Right atrium auricular region (tissue), 2 donors: ENCODE measurements around a stretch of chr21.

DNA sequence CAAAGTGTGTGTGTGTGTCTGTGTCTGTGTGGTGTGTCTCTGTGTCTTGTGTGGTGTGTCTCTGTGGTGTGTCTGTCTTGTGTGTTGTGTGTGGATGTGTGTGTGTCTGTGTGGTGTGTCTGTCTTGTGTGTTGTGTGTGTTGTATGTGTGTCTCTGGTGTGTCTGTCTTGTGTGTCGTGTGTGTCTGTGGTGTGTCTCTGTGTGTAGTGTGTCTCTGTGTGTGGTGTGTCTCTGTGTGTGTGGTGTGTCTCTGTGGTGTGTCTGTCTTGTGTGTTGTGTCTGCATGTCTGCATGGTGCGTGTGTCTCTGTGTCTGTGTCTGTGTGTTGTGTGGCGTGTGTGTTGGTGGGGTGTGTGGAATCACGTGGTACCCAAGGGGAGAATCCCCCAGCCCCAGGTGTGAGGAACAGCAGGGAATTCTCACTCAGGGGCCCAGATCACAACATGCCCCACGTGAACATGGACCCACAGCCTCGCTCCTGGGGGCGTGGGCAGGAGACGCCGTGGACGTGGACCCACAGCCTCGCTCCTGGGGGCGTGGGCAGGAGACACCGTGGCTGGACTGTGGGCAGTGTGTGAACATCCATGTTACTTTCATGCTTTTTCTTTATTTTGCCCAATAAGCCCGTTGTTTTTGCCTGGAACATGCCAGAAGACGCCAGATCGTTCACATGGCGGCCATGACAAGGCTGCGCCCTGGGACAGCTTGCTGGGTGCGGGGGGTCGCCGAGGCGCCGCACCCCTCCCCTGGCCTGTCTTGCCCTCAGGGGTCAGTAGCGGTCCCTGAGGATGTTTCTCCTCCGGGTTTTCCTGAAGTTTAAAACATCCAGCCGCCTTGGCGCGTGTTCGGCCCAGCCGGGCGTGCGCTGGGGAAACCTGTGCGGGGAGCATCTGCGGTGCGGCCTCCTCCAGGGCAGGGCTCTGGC, 67.7 kb downstream of the SLC19A1 start:
- PRO-cap, result no peak
- RAMPAGE, long total RNA, 2 experiments, result no peak in any of the 2 experiments

DNA sequence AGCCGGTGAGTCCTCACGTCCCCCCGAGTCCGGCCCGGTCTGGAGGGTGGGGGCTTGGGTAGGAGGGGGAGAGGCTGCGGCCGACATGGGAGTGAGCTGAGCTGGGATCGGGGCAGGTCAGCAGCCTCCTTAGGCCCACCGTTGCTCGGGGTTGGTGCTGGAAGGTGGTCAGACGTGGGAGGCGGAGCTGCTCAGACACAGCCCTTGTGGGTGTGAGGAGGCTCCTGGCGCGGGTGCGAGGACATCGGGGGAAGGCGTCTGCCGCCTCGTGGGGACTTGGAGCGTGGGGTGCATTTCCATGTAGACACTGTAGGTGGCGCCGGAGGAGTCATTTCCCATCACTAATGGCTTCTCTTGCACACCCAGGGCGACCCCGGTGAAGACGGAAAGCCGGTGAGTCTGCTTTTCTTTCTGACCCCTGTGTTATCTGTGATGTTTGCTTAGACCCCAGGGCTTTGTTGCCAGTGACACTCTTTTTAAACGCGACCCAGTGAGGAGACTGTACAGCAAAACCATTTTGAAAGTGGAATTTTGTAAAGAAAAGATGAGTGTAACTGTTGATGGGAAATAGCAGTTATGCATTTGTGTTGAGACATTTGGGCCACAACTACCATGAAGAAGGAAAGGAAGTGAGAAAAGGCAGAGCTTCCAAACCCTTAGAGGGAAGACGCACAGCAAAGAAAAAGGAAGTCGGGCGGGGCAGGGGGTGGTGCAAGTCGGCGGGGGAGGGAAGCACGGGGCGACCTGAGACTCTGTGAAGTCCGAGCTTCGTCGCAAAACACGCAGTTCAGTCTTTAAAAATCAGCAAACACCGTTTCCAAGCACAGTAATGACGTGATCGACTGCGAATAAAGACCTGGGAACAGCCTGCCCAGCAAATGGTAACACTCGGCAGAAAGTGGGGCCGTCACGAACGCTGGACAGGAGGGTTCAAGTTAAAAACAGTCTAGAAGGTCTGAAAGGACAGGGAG, 64.0 kb downstream of the SLC19A1 start:
- PRO-cap, result no peak
- RAMPAGE, long total RNA, 2 experiments, result no peak in any of the 2 experiments

GRCh38 chr21:45483779-45484176, 58.5 kb downstream of the SLC19A1 start:
- PRO-cap, result no peak
- RAMPAGE, long total RNA, 2 experiments, result no peak in any of the 2 experiments

- PRO-cap, result no peak
- RAMPAGE, long total RNA, 2 experiments, result no peak in any of the 2 experiments
Measured at GRCh38 chr21:45492461-45493628, 49.4 kb downstream of the SLC19A1 start.

- PRO-cap, result no peak
- RAMPAGE, long total RNA, 2 experiments, result no peak in any of the 2 experiments
Measured at GRCh38 chr21:45607654-45608014, 35.9 kb upstream of the PCBP3 start.

- PRO-cap, result bidirectional peak, plus-strand start at chr21:46092468, minus-strand start at chr21:46092401; bidirectional peak, plus-strand start at chr21:46092676, minus-strand start at chr21:46092550
- RAMPAGE, long total RNA, 2 experiments, result no peak in any of the 2 experiments
Measured at GRCh38 chr21:46092167-46093309, 5.4 kb upstream of the COL6A2 start.

- PRO-cap, result no peak
- RAMPAGE, long total RNA, 2 experiments, result no peak in any of the 2 experiments
Measured at GRCh38 chr21:46247916-46248516, 19.4 kb upstream of the LSS start.

- PRO-cap, result no peak
- RAMPAGE, long total RNA, 2 experiments, result no peak in any of the 2 experiments
Measured at GRCh38 chr21:46284080-46284626, 1.3 kb downstream of the MCM3AP start.

GRCh38 chr21:46334230-46334945, 10.4 kb downstream of the PCNT start:
- PRO-cap, result no peak
- RAMPAGE, long total RNA, 2 experiments, result no peak in any of the 2 experiments

DNA sequence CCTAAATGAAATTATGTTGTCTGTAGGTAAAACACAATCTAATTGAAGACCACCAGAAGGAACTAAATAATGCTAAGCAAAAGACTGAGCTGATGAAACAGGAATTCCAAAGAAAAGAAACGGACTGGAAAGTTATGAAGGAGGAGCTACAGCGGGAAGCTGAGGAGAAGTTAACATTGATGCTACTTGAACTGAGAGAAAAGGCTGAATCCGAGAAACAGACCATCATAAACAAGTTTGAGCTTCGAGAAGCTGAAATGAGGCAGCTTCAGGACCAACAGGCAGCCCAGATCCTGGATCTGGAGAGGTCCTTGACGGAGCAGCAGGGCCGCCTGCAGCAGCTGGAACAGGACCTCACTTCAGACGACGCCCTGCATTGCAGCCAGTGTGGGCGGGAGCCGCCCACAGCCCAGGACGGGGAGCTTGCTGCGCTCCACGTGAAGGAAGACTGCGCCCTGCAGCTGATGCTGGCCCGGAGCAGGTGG, 39.5 kb downstream of the PCNT start:
- PRO-cap, result no peak
- RAMPAGE, long total RNA, 2 experiments, result no peak in any of the 2 experiments

DNA sequence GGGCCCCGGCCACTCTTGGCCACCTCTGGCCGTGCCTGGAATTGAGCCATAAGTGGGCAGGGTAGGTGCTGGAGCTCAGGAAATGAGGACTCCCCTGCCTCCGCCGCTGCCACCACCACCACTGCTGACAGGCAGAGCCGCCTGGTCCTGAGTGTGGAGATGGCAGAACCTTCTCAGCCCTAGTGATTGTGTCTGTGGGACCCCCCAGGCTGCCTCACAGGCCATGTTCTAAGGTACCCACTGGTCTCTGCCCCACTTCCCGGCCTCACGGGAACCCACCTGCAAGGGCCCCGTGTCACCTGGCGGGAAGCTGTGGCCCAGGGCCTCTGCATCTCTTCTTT, 34.5 kb upstream of the DIP2A start:
- PRO-cap, result no peak
- RAMPAGE, long total RNA, 2 experiments, result no peak in any of the 2 experiments

- PRO-cap, result no peak
- RAMPAGE, long total RNA, 2 experiments, result no peak in any of the 2 experiments
Measured at GRCh38 chr21:46562047-46562350, 42.9 kb downstream of the S100B start.

DNA sequence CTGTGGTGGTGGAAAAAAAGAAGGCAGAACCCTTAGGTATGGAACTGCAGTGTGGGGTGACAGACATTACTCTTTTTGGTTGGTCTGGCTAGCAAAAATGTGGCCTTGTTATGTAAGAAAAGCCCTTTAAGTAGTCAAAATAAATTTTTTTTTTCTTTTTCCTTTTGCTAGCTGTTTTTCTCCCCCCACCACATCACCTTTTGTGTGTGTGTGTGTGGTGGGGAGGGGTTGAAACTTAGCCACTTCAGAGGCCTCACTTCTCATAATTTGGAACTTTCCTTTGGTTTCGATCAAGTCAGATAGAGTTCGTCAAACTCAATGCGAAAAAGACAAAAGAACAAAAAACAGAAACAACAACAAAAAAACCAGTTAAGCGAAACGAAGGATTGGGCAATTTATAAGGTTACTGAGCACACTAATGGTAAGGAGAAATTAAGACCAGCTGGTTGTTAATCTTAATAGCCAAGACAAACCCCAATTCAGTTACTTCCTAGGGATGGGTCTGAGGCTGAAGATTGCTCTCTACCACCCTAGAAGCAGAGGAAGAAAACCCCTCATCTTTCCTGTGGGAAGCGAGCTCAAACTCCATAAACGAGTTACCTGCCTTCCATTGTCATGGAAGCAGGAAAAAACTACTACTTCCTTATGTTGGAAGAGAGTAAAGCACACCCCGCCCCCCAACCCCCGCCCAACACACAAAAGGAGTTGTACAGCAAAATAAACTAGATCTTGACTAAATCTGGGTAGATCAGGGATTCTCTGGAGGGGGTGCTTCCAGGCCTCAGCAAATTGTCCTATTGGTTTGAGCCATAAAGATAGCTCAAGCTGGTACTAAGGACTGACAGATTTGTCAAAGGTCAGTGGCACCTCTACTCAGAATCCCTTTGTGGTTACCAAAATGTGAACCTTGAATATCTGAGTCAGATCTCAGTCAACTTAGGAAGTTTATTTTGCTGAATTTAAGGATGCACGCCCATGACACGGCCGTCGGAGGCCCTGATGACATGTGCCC, 1.6 kb upstream of the PRMT2 start:
- PRO-cap, result no peak
- RAMPAGE, long total RNA, 2 experiments, result no peak in any of the 2 experiments

- PRO-cap, result no peak
- RAMPAGE, long total RNA, 2 experiments, result no peak in any of the 2 experiments
Measured at GRCh38 chr21:46636730-46637486, 1.4 kb downstream of the PRMT2 start.